Mononuclear cell (primary cell): ENCODE measurements around a stretch of chr6.

DNA sequence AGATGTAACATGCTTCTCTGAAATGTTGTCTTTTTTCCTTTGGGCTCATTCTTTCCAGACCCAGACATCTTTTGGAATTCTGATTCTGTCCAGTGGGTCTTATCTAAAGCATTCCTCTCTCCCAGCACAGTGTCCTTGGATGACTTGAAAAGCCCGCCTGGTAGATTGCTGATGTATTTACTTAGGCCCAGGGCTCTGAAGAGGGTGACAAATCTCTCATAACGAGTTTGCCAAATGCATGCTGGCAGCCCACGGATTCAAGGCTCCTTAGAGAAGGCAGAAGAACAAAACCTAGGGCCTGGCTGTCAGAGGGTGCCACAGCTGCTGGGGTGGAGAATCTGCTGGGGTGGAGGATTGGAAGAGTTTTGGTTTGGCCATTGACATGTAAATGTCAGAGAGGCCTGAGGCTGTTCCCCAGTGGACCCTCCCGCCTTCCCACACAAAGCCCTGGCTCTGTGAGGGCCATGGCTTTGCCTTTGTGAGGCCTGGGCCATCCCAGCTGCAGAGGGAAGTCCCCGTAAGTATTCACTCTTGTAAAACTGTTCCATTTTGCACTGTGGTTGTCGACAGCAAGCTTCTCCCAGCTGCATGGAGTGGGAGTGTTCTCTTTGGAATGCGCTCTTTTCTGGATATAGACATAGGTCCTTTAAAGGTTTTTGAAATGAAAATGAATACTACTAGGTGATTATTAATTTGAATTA is 50.2 kb downstream of the ANKRD6 start:
- RRBS, result no CpG with 5 or more reads among the region's 7 CpGs

DNA sequence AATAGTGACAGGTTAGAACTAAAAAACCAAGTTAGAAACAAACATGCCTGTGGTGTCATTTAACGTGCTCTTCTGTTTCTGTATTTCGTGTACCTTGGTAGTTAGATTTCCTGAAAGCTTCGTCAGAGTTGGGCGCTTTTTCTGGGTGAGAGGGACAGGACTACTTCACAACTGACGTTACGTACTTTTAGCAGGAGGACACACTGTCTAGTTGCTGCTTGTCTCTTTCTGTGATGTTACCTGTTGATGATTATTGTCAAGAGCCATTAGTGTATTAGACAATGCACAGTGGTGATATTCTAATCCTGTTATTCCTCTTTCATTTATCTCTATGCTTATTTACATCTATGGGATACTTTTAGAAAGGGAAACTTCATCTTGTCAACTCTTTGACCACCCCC is 96.4 kb downstream of the LYRM2 start:
- RRBS, result no CpG with 5 or more reads among the region's 6 CpGs

- RRBS, result no CpG with 5 or more reads among the region's 2 CpGs
Observed at GRCh38 chr6:89623198-89623533, 15.4 kb downstream of the LYRM2 start.

- RRBS, result no CpG with 5 or more reads among the region's 6 CpGs
Observed at GRCh38 chr6:89661307-89661777, 22.8 kb upstream of the LYRM2 start.

DNA sequence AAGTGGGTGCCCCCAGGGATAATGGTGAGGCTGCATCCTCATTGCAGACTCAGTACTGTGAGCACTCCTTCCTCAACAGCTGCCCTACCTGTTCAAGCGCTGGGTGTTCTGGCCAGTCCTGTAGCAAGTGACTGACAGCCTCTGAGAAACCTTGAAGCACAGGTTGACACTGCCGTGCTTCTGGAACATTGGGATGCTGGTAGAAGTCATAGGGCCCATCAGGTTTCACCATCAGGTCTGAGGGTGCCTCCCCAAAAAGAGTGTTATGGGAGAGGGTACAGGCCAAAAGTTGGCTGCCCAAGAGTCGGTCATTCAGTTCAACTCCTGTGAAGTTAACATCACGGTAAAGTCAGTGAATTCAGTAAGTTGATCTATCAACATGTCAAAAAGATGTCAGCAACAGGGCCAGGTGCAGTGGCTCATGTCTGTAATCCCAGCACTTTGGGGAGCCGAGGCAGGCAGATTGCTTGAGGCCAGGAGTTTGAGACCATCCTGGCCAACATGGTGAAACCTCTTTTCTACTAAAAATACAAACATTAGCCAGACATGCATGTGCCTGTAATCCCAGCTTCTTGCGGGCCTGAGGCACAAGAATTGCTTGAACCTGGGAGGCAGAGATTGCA is 50.0 kb upstream of the LYRM2 start:
- RRBS, result no CpG with 5 or more reads among the region's 6 CpGs

DNA sequence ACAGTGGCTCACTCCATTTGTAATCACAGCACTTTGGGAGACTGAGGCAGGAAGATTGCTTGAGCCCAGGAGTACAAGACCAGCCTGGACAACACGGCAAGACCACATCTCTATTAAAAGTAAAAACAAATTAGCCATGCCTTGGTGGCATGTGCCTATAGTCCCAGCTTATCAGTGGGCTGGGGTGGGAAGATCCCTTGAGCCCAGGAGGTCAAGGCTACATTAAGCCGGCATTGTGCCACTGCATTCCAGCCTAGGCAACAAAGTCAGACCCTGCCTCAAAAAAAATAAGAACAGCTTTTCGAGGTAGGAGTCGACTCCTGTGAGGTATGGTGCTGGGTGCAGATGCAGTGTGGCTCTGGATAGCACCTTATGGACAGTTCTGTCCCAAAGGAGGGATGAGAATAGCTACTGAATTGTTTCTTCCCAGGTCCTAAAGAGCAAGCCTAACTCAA is 82.3 kb upstream of the LYRM2 start:
- RRBS, result no CpG with 5 or more reads among the region's 4 CpGs

GRCh38 chr6:89829247-89830479 is 10.1 kb upstream of the MDN1 start:
- RRBS, result no CpG with 5 or more reads among the region's 56 CpGs

- RRBS, result no CpG with 5 or more reads among the region's 6 CpGs
Observed at GRCh38 chr6:89862413-89862927, 31.8 kb upstream of the GJA10 start.

DNA sequence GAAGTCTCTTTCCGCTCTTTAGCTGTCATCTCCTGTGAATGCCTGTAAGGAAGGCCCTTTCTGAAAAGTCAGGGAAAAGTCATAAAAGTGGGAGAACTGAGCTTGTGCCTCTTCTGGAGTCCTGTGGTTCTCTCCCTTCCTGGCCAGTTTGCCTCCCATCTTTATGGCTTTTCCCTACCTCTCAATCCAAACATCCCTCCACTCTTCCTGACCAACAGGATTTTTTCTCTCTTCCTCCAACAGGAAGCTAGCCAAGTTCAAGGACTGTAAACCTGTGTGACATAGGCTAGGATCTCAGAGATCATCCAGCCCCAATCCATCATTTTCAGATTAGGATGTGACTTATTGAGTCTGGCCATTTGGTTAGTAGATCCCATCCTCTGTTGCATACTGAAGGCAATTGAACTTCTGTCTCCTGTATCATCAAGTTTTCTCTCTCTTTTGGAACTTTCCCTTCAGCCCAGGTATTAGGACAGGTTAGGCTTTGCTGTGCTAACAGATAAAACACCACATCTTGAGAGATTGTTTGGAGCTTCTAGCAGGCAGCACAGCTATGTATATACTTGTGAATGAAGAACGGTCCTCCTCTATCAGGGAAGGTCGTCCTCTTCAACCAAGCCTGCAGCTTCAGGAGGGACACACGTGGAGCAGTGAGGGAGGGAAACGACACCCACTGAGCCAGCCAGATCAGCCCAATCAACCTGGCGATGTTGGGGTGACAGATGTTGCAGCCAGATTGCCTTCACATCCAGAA is 106.7 kb downstream of the GJA10 start:
- RRBS, result no CpG with 5 or more reads among the region's 6 CpGs

DNA sequence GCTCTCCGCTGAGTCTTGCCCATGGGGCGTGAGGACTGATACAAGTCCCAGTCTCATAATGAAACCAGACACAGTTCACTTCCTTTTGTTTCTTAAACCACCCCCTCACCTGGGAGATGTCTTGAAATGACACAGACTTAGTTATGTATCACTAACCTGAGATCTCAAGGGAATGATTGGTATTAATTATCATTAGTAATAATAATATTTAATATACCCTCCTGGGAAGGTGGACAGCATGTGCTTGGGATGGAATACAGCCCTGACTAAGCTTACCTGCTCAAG is 188.6 kb downstream of the BACH2 start:
- RRBS, result no CpG with 5 or more reads among the region's 2 CpGs

DNA sequence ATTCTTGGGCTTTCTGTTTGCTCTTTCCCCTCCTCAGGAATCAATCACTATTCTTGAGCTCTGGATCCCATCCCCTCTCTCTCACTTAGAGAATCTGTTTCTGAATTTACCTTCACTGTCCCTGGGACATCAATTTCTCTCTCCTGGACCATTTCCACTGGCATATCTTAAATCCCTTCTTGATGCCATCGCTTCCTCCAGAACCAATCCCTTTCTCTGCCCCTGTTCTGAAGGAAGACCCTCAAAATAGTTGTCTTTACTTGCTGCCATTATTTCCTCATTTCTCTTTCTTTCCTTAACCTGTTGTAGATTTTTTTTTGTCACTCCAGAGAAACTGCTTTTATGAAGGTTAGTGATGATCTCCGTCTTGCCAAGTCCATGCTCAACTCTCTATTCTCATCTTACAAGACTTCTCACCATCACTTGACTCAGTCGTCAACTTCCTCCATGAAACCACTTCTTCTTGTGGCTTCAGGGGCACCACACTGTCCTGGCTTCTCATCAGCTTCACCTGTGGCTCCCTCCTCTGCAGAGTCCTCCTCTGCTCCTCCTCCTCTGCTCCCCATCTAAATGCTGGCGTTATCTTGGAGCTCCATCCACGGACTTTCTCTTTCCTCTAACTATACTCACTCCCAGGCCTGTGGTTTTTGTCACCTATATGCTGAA is 187.7 kb downstream of the BACH2 start:
- RRBS, result no CpG with 5 or more reads among the region's 5 CpGs

DNA sequence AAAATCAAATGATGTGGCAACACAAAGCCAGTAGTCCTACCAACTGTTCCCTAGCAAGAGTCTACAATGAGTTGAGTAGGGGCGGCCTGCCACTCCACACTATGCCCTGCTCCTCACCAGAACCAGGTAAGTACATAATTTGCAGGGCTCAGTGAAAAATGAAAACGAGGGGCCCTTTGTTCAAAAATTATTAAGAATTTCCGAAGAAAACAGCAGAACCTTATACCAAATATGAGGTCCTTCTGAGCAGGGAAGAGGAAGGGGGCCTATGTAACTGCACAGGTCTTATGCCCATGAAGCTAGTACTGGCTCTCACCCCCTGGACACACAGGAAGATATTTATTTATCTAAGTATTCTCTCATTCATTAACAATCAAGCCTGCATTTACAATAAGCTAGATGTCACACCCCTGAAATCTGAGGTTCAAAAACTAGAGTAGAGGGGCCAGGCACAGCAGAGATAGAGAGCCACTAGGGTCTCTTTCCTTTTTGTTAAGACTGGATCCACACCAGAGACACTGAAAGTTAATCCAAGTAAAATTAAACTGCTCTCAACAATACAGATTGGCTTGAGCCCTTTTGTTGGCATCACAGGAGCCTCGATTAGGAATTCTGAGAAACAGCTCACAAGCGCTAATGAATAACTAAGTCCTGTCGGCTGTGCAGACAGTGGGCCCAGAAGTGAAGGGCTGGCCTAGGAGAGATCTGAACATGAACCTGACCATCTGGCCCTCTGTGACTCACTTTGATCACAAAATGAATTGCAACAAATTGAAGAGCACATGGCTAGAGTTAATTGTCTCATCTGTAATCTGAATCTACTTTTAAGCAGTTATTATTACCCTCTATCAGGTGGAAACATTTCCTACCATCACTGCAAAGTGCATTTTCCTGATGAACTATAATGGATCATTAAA is 3.5 kb downstream of the BACH2 start:
- RRBS, result no CpG with 5 or more reads among the region's 6 CpGs

GRCh38 chr6:90297531-90297901 is 873 bp upstream of the BACH2 start:
- RRBS, result no CpG with 5 or more reads among the region's 5 CpGs

- RRBS, result no CpG with 5 or more reads among the region's 3 CpGs
Observed at GRCh38 chr6:90351191-90351745, 54.6 kb upstream of the BACH2 start.

- RRBS, result no CpG with 5 or more reads among the region's 1 CpG
Observed at GRCh38 chr6:90439308-90439571, 142.6 kb upstream of the BACH2 start.

- RRBS, result no CpG with 5 or more reads among the region's 2 CpGs
Observed at GRCh38 chr6:90469847-90470273, 117.0 kb downstream of the MAP3K7 start.

- RRBS, result no CpG with 5 or more reads among the region's 1 CpG
Observed at GRCh38 chr6:92296601-92296938, 1122.8 kb downstream of the EPHA7 start.

- RRBS, result no CpG with 5 or more reads among the region's 4 CpGs
Observed at GRCh38 chr6:95551766-95552270, 25.5 kb upstream of the MANEA start.

DNA sequence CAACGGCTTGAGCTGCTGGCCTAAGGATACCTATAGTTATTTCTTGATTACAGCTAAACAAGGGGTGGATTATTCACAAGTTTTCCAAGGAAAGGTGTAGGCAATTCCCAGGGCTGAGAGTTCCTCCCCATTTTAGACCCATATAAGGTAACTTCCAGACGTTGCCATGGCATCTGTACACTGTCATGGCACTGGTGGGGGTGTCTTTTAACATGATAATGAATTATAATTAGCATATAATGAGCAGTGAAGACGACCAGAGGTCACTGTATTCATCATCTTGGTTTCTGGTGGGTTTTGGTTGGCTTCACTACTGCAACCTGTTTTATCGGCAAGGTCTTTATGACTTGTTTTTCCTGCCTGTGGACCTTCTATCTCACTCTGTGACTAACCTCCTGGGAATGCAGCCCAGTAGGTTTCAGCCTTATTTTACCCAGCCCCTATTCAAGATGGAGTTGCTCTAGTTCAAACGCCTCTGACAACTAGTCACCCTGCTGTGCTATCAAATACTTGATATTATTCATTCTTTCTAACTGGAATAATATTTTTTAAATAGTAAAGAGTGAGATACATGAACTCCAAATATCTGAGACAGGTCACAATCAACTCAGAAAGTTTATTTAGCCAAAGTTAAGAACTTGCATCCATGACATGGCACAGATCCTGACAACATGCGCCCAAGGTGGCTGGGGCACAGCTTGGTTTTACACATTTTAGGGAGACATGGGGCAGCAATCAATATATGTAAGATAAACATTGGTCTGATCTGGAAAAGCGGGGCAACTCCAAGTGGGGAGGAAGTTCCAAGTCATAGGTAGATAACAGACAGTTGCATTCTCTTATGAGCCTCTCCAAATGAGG is 1.3 kb upstream of the UFL1 start:
- RRBS, result no CpG with 5 or more reads among the region's 7 CpGs

DNA sequence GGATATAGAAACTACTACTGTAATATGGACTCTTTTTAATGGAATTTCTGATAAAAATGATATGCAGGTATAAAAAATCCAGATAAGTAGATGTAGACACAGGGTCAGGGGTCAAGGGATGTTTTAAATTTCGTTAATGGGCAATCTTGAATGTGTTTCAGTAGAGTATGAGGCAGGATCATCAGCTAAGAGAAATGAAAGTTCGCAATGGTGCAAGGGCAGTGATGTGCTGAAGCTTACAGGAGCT is 681.3 kb upstream of the MMS22L start:
- RRBS, result no CpG with 5 or more reads among the region's 2 CpGs